ENCODE data around the gene PDE4D.

- PRO-cap: no peak
These were observed 16.6 kb downstream of the MIER3 start for GRCh38 chr5:56935206-56935846.

DNA sequence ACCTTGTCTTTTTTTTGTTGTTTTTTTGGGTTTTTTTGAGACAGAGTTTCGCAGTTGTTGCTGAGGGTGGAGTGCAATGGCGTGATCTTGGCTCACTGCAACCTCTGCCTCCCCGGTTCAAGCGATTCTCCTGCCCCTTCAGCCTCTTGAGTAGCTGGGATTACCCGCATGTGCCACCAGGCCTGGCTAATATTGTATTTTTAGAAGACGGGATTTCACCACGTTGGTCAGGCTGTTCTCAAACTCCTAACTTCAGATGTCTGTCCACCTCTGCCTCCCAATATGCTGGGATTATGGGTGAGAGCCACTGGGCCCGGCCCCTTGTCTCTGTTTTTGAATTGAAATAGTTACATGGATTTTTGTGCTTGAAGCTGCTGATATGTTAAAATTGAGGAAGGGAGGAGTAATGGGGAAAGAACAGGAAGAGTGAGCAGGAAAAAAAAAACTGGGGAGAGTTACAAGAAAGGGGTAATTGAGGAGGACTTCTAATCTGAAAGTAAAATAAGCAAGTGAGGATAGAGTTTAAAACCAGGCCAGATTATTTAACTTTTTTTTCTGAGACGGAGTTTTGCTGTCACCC, 5.8 kb downstream of the GPBP1 start:
- PRO-cap: unidirectional peak, minus-strand start at position 335 of the sequence

- PRO-cap: no peak
These were observed 7.4 kb downstream of the GPBP1 start for GRCh38 chr5:57181224-57181687.

DNA sequence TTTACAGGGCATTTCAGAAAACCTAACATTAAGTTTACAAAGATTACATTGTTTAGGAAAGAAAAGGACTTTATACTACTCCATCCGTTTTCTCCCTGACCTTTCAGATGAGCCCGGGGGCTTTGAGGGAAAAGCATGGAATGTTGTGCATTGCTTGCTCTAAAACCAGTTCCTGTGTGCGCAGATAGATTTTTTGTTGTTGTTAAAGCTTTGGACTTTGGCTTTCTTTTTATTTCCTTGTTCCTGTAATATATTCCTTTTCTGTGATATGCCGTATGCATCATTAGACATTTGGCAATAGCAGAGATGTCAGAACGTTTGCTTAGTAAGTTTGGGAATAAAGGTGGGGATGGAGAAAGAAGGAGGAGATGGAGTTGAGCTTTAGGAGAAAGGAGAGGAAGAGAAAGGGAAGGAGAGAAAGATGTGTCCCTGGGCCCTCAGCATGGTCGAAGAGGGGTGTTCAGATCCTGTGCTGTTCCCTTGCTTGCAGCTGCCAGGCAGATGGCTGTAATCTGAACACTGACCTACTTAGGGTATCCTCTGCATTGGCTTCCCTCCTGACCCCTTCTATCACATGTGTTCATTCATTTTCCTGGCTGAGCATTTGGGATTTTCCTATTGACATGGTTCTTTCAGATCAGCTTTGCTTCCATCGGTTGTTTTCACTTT, 26.3 kb downstream of the ACTBL2 start:
- PRO-cap: no peak

GRCh38 chr5:57891389-57892083, 408.9 kb upstream of the ACTBL2 start:
- PRO-cap: no peak

DNA sequence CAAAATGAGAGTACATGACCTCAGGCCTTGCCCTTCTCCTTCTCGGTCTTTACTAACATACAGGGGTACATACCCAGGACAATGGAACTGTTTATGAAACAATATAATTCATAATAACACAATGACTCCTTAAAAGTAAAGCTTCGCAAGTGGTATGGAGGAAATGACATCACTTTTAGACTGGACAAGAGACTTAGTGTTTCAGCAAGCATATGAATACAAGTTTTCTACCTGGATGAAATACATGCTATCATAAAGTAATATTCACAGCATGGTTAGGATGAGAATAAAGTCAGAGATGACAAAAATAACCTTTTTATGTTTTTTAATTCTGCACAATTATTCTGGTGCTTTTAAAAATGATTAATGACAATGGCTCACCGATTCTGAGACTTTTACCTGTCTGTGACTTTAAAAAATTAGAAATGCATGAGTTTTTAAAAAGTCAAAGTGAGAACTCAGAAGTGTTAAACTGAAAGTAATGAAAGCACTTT, 386.5 kb downstream of the PLK2 start:
- PRO-cap: no peak

GRCh38 chr5:58458556-58459350, 1.1 kb downstream of the PLK2 start:
- PRO-cap: no peak

DNA sequence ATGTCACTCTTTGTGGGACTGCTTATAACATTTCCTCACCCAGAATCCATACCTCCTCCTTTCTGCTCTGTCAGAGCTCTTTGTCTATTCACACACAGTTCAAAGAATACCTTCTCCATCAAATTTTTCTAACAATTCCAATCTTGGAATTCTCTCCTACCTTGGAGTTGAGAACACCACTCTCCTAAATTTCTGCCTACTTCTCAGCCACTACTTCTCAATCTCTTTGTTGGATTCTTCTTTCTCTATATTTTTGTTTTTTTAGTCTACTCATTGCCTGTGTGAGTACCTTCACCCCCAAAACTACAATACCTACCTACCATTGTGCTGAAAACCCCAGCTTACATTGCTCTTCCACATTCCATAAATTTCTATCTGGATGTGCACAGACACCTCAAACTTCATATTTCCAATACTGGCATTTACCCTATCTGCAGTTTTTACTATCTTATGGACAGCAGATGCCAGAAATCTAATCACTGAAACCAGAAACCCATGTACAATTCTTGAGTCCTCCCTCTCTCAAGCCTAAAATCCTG, 503.4 kb downstream of the RAB3C start:
- PRO-cap: no peak

GRCh38 chr5:59124113-59124793, 541.4 kb downstream of the RAB3C start:
- PRO-cap: no peak

DNA sequence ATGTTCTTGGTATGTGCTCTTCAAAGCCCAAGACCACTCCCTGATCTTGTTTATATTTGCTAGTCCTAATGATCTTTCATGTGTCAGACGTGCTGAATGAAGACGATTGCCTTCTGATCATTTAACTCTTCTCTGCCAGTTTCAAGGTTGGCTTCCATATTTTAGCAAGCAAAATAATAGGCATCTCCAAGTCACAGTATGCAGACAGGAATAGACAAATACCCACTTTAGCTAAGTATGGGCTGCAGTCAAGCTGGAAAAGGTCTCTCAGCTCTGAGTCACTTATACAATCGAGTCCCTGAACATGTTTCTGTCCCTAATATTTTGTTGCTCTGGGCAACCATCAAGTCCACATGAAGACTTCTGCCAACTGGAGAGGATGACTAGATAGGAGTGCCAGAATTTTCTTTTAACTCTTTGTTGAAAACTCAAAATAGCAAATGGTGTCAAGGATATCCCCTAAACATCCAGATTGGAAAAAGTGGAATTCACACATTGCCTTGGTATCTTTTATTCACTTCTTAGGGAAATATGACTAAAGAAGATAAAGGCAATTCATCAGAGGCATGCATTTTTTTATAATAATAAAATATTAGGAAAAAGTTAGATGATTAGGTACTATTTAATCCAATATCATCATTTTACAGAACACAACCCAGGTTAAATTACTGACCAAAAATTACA, 575.3 kb downstream of the RAB3C start:
- PRO-cap: no peak

DNA sequence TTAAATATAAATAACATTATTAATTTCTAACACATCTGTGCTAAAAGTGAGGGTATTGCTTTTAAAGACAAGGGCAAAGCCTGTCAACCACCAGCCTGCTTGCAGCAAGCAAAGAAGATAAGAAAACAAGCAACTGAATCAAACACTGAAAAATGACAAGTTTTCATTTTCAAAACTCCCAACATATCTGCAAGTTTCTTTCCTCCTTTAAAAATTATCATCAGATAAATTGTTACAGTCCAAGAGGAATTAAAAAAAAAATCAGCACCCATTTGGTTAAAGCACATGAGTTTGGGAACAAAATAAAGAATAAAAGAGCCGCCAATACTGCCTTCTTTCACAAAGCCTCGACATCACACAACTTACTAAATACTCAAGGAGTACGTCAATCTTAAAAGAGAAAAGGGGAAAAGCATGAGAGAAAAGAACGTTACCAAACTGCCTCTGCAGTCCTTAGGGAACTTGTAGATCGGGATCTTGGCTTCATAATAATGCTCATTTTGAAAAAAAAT, 618.6 kb downstream of the PDE4D start:
- PRO-cap: no peak

DNA sequence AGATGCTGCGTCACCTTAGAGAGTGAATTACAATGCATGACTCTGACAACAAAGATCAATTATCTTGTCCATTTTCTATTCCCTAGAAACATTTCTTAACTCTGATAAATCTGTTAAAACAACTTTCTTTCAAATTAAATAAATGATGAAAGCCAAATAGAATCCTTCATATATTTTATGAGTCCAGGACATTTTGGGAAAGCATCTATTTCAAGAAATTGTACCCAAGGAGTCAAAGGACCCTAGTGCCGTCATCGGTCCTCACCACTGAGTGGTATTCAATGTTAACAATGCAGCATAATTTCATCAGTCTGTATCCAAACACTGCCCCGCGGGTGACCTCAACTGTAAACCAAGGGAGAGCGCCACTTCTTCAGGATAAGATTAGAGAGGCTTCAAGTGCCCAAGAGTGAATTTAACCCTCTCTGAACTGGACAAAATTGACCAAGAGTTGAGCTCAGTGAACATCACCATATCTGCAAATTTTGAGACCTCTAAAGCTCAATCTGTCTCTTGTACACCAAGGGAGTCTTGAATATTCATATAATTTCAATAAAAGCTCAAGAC, 535.9 kb downstream of the PDE4D start:
- PRO-cap: no peak

GRCh38 chr5:59429813-59430573, 463.5 kb downstream of the PDE4D start:
- PRO-cap: no peak

DNA sequence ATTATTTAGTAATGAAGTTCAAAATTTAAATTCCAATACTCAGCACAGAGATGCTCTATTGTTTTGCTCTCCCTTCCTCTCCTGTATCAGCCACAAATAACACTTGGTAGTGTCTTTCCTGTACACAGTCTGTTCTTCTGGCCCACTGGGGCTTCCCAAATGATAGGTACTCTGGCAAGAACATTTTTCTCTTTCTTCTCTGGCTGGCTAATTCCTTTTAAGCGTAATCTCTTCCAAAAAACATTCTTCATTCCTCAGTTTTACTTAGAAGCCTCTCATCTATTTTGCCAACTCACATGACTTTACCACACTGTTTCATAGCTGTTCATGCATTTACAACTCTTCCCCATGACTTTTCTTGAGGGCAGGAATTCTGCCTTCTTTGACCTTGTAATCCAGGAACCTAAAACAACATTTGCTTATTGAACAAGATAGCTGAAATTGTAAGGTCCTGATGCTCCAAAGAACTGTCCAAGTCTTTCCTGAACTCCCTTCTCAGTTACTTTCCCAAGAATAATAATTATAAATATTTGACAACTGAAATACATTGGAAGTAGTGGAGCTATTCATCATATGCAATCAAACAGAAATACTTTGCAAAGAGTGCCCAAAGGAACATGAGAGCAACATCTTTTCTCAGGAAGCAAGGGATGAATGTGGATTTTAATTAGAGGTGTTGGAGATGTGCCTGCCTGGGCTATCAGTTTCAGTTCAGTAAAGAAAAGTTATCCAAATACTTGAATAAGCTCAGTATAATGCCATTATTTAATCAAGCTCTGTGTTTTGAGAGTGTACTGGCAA, 458.0 kb downstream of the PDE4D start:
- PRO-cap: no peak

DNA sequence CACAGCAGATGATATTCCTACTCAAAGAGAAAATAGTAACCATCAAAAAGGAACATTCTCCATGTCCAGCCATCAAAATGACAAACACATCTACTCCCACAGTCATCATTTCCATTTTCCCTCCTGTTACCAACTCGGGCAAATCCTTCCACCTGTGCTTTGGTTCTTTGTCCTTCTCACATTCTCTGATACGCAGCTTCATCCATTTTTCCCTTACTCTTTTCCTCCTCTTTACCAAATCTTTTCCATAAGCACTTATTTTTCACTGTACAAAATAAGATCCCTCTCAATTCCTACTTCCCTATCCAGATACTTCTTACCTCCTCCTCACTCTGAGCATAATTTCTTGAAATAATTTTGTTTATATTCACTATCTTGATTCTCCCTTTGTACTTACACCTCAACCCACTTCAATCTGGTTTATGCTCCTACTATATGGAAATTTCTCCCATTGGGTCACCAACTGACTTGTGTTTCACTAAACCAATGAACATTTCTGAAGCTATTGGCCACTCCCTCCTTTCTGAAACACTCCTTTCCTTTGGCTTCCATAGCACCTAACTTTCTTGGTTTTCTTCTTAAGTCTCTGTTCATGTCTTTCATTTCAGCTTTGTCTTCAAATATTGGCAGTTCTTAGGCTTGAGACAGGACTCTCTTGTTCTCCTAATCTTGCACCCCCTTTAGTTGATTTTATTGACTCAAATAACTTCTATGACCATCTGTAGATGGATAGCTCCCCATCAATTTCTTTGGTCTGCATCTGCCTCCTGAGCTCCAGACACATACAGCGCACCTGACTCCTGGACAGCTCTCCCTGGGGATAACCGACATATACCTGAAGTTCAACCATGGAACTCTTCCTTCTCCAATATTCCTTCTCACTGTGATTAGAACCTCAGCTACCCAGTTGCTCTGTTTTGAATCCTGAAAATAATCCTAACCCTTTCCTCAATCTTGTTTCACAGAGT, 442.6 kb downstream of the PDE4D start:
- PRO-cap: no peak

GRCh38 chr5:59893637-59894511, at the start of gene PDE4D:
Gene PDE4D, minus strand, starts transcription at chr5:59893726.
- PRO-cap: no peak

DNA sequence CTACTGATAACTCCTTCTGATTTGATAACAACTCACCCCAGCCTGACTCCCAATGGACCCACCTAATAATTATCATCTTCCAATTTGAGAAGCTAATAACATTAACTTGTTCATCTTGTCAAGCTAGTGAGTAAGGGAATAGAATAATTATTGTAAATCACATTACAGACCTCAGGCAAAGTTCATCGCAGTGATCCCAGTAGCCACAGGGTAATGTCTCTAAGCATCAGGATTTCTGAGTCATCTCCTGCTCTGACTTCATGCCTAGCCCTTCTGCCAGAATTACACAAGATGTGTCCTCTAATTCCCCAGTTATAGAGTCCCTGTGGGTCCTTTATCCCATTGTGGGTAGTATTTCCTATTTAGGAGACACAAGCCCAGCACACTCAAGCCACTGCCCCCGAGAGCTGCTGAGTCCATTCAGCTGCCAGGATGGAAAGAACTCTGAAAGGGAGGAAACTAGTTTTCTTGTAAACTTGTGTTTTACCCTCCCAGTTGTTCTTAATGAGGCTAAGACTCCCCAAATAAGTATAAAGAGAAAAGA, 365.6 kb downstream of the DEPDC1B start:
- PRO-cap: no peak

GRCh38 chr5:60339857-60340431, 360.0 kb downstream of the DEPDC1B start:
- PRO-cap: no peak

- PRO-cap: no peak
These were observed 47.7 kb downstream of the DEPDC1B start for GRCh38 chr5:60652205-60652634.

GRCh38 chr5:61069734-61070048, 92.6 kb downstream of the SMIM15 start:
- PRO-cap: unidirectional peak, minus-strand start at chr5:61069804

Measured in trachea (tissue), 1 donor.